Peyer's patch (tissue), 4 donors: ENCODE measurements around the gene PMEPA1.

DNA sequence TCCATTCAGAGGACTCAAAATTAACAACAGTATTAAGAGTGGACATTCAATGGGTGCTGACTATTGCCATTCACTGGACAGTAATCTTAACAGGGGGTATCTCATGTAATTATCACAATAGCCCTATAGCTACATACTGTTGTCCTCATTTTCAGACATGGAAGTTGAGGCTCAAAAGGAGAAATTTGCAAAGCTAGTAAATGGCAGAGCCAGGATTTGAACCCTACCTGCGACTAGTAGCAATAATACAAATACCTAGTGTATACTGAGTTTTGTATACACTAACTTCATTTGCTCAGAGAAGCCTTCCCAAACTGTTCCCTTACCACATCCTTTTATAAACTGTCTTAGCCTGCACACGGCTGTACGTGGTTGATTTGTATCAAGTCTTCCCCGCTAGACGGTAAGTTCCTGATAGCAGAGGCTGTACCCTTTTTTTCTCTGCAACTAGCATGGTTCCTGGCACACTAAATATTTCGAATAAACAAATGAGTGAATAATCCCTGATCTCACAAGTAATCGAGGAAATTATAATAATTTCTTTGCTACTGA, 536 bp downstream of the RTF2 start:
- PRO-cap = no peak
- RAMPAGE, long total RNA, 4 experiments = no peak in any of the 4 experiments

DNA sequence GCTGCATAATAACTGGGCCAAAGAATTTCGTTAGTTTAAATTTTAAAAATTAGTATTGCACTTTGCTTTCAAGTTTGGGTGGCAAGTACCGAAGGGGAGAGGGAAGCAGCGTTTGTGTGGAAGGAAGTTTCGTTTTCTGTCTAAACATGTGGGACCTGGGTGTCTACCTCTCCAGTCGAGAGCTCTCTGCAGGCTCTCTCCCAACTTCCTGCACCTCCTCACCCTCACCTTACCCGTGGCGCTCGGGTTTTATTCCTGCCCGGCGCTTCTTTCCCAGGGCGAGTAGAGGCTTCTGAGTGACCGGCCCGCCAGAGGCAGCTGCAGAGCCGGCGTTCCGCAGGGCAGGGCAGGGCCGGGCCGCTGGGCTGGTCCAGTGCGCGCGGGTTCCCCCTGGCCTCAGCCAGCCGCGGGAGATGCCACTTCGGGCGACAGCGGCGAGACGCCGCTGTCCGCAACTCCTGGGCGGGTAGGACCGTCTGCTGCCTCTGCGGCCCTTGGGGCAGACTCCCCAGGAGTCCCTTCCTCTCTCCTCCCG, 832 bp upstream of the TFAP2C start:
- PRO-cap = no peak
- RAMPAGE, long total RNA, 4 experiments = no peak in any of the 4 experiments

DNA sequence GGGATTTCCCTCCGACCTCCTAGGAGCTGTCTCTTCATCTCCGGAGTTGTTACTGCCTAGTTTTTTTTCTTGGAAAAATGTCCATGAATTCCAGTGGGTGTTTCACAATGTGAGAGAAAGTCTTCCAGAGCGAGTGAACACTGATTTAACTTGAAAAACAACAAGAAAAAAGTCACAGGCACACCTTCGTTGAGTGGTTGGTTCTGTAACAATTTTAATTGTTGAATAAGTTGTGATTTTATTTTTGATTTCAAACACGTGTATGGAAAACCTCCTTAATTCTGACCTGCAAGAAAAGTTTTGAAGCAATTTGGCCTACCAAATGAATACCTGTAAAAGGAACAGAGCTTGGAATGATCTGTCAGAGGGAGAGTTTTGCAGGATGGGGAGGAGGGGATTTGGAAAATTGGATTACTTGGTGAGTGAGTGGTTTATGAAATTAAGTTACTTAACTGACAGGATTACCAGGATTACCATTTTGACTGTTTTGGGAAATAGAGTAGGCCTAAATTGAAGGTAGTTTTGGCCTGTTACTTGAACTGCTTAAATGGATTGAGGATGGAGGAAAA, 3.0 kb downstream of the TFAP2C start:
- PRO-cap = no peak
- RAMPAGE, long total RNA, 4 experiments = no peak in any of the 4 experiments

GRCh38 chr20:56974921-56975241, 291.6 kb downstream of the BMP7 start:
- PRO-cap = no peak
- RAMPAGE, long total RNA, 4 experiments = no peak in any of the 4 experiments

DNA sequence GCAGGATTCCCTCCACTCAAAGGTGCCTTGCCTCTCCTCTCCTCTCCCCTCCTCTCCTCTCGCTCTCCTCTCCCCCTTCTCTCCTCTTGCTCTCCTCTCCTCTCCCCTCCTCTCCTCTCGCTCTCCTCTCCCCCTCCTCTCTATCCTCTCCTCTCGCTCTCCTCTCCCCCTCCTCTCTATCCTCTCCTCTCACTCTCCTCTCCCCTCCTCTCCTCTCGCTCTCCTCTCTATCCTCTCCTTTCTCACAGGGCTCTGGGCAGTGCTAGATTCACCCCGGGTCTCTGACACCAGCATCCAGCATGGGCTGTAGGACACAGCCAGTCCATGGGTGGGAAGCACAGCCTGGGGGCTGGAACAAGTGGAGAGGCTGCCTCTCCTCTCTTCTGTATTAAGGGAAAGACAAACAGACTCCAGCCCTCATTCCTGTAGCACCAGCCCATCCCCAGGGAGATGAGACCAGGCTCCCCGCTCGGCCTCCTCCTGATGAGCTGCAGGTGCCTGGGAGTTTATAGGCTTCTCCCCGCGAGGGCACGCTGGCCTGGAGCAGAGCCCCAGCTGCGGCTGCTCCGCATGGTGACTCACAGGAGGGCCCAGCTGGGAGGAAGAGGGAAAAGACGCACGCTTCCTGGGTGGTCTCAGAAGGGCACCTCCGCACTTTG, 68.3 kb downstream of the BMP7 start:
- PRO-cap = no peak
- RAMPAGE, long total RNA, 4 experiments = no peak in any of the 4 experiments

- PRO-cap = no peak
- RAMPAGE, long total RNA, 4 experiments = no peak in any of the 4 experiments
Measured at GRCh38 chr20:57250447-57251334, 15.8 kb downstream of the BMP7 start.

DNA sequence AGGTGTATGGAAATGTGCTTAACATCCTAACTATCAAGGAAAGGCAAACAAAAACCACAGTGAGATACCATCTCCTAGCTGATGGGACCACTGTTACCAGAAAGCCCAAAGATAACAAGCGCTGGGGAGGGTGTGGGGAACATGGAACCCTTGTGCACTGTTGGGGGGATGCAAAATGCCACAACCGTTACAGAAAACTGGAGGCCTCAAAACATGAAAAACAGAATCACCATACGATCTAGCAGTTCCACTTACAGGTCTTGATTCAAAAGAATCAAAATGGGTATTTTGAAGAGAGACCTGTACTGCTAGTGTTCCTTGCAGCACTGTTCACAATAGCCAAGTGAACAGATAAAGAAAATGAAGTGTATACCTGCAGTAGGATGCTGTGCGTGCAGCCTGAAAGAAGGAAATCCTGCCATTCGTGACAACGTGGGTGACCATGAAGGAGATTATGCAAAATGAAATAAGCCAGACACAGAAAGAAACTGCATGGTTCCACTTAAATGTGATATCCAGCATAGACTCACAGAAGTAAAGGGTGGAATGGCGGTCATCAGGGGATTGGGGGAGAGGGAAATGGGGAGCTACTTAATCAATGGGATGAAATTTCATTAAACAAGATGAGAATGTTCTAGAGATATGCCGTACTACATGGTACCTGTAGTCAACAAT, 19.6 kb upstream of the RBM38 start:
- PRO-cap = no peak
- RAMPAGE, long total RNA, 4 experiments = no peak in any of the 4 experiments

DNA sequence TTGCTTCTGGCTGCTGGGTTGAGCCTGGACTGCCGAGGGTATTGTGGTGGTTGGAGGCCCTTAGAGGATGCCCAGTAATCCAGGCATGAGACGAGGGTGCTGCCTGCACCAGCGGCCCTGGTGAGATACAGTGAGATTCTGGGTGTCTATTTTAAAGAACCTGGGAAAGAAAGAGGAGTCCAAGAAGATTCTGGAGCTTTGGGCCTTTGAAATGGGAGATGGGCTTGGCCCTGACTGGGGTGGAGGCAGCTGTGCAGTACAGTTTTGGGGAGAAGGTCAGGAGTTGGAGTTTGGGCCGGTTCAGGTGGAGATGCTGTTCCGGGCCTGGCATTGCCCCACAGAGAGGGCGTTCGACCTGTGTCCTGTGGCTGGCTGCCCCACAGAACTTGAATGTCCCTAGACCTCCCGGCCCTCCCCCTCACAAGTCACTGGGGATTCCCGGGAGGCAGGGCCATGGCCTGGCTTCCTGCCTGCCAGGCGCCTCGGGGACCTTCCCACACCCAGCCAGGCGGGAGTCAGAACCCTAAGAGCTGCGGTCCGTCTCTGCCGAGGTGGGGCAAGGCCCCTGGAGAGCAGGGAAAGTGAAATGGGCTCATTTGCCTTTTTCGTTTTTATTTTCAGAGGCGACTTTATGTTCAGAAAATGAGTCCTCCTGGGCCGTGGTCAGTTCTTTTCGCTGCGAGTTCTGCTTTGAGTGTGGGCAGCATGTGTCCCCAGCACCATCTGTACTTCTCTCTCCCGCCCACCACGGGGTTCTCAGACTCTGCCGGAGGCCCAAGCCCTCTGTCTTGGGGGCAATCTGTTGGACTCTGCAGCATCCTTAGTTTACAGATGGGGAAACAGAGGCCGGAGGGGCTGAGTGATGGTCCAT, 8.3 kb downstream of the RBM38 start:
- PRO-cap = no peak
- RAMPAGE, long total RNA, 4 experiments = start-site peak on the plus strand in 1 of 4 experiments, centred at position 205 of the sequence, 5 reads per replicate

GRCh38 chr20:57412690-57413185, 21.5 kb downstream of the RBM38 start:
- PRO-cap = no peak
- RAMPAGE, long total RNA, 4 experiments = no peak in any of the 4 experiments

DNA sequence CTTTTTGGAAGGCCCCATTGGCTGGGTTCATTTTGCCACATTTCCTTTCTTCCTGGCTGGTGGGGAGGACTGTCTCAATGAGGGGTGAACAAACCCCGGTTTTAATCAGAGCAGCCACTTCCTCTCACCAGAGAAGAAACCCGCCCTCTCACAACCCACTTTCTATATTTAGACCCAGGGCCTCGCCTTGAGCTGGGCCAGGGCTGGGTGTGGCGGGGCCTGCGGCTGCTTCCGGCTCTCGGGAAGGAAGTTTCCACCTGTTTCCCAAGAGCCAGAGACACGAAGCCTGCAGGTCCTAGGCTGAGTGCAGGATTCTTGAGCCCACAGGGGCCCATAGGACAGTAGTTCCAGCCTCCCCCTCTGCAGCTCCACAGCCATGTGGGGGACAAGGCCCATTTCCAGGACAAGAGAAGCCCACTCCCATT, 41.8 kb downstream of the RBM38 start:
- PRO-cap = no peak
- RAMPAGE, long total RNA, 4 experiments = no peak in any of the 4 experiments

DNA sequence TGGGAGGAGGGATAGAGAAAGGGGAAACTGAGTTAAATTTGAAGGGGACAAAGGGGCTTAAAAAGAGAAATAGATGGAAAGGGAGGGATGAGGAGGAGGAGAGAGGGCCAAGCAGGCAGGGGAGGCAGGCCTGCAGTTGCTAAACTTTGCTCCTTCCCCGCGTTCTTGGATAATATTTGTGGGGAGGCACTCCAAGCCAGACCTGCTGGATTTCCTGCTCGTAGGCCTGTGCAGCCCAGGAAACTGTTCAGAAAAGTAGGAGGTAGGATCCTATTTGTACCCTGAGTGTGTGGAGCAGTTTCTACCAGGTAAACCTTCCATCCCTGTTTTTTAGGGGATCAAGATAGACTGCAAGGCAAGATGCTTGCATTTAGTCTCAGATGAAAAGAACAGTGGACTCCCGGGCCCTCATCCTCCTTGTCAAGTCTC, 3.6 kb upstream of the CTCFL start:
- PRO-cap = no peak
- RAMPAGE, long total RNA, 4 experiments = no peak in any of the 4 experiments

DNA sequence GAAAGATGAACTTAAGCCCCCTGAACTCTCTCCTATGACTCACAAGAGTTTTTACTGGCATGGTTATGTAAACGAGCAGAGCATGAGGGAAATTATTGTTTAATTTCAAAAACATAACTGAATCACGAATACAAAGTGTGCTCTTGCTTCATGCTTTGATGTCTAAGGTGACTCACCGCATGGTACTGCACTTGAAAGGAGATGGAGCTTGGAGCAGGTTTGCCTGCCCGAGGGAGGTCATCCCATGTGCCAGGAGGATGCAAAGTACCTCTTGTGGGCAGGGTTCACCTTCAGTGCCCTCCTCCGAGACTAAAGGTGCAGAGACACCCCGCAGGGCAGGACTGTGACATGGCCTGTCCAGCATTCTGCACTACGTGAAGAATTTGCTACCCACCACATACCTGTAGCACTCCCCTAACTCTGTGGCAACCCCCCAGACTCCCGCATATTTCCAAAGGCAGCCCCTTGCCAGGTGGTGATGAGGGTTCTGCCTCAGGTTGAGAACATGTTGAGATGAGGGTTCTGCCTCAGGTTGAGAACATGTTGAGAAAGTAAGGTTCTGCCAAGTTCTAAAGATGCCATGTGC, 13.6 kb upstream of the PCK1 start:
- PRO-cap = bidirectional peak, plus-strand start at position 293 of the sequence, minus-strand start outside the sequence; unidirectional peak, plus-strand start at position 320 of the sequence
- RAMPAGE, long total RNA, 4 experiments = no peak in any of the 4 experiments

- PRO-cap = unidirectional peak, plus-strand start at chr20:57560176
- RAMPAGE, long total RNA, 4 experiments = no peak in any of the 4 experiments
Measured at GRCh38 chr20:57559903-57560361, 978 bp upstream of the PCK1 start.

GRCh38 chr20:57586082-57586778, 25.3 kb downstream of the PCK1 start:
- PRO-cap = bidirectional peak, plus-strand start at chr20:57586576, minus-strand start at chr20:57586446
- RAMPAGE, long total RNA, 4 experiments = no peak in any of the 4 experiments

- PRO-cap = no peak
- RAMPAGE, long total RNA, 4 experiments = no peak in any of the 4 experiments
Measured at GRCh38 chr20:57630193-57630569, 10.0 kb upstream of the ZBP1 start.

DNA sequence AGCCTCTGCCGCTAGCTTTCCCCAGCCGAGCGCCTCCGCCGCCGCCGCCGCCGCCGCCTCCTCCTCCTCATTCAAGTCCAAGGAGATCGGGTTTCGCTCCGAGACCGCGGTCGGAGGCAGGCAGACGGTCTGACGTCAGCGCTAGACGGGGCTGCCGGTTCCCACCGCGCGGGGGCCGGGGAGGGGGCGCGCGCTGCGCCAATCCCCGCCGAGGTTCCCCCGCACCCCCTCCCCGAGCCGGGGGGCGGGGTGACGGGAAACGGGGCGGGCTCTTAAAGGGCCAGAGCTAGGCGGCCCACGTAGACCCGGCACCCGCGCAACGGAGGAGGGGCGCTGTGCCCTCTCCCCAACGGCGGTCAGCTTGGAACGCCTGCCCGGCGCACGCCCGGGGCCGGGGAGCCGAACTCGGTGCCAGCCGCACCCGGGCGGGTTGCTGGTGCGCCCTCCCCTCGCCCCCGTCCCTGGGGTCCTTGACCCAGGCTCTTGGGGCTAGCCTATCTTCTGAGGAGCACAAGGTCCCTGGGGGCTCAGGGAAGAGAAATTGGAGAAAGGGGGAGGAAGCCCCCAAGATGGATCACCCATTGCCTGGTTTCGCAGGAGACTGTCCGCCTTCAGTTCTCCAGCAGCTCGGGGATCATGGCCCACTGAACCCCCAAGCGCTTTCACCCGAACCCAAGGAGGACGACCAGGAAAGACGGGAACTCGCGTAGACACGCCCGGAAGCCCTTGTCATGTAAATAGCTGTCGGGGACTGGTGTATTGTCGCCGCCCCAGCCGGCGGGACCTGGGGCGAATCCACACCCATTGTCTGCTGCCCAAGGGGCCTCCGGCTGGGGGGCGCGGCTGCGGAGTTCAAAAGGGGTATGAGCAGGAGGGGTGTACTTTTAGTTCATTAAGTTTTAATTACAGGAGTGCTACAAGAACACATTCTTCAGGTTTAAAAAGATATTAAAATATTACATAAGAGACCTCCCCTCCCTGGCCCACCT, at the start of gene PMEPA1:
TSS of gene PMEPA1 (minus strand) at position 134 of the 989 bp plus-strand sequence.
- PRO-cap = bidirectional peak, plus-strand start at position 311 of the sequence, minus-strand start at position 73 of the sequence; bidirectional peak, plus-strand start at position 779 of the sequence, minus-strand start at position 728 of the sequence
- RAMPAGE, long total RNA, 4 experiments = start-site peak on the minus strand in 2 of 4 experiments, centred at positions 192 to 478 of the sequence, 5 to 6 reads per replicate

GRCh38 chr20:57959535-57959871, 191.2 kb upstream of the C20orf85 start:
- PRO-cap = no peak
- RAMPAGE, long total RNA, 4 experiments = no peak in any of the 4 experiments

- PRO-cap = no peak
- RAMPAGE, long total RNA, 4 experiments = no peak in any of the 4 experiments
Measured at GRCh38 chr20:58014529-58015113, 136.1 kb upstream of the C20orf85 start.

DNA sequence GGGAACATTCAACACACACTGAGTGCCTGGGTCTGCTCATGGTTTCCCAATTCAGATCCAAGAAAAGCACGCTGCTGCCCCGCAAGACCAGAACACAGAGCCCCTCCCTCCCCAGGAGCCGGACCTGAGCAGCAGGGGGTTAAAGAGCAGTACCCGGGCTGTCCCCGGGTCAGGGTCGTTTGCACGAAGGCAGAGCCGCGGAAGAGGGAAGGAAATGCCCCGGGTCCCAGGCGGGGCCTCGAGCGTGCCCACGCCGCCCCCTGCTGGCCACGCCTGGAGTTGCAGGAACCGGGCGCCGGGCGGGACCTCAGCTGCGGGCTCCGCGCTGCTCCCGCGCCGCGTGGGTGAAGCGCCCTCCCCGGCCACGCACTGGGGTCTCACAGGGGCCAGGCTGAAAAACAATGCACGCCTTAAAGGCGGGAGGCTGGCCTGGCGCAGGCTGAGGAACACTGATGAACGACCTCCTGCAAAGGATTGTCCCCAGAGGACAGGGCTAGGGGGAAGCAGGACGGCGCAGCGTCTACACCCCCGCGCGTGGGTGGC, 28.8 kb downstream of the C20orf85 start:
- PRO-cap = no peak
- RAMPAGE, long total RNA, 4 experiments = no peak in any of the 4 experiments

DNA sequence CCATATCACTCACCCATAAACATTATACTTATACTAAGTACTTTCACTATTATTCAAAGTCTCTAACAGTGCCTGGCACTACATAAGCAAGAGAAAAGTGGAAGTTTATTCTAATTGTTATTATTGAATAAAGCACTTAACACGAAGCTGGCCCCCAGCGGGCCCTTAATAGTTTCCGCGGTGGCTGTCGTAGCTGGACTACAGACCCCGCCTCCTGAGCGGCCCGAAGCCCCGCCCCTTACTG, 306 bp upstream of the VAPB start:
- PRO-cap = bidirectional peak, plus-strand start outside the sequence, minus-strand start at position 200 of the sequence
- RAMPAGE, long total RNA, 4 experiments = no peak in any of the 4 experiments